Parotid gland (tissue), 1 donor: ENCODE measurements around a stretch of chr5.

DNA sequence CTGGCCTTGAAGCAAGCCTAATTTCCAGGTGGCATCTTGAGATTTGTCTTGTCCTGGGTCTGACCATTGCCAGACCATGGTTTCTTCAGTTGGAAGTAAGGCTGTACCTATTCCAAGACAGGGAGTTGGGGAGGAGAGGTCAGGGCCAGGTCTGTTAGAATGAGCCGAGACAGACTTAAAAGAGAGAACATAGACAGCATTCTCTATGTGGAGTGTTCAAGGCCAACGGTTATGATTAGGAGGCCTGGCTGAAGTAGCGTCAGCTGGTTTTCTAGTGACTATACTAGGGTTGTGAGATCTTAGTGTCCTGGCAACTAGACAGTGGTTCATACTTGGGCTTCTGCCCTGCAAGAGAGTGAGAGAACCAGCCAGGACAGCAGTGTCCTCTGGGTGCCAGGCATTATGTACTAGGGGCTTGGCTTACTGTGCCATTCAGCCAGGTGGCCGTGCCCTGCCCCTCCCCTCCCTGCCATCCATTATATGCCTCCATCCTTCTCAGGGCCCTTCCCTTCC, 56.7 kb downstream of the TRIO start:
- PRO-cap: no peak

- PRO-cap: no peak
These were observed 61.6 kb downstream of the TRIO start for GRCh38 chr5:14204473-14205404.

DNA sequence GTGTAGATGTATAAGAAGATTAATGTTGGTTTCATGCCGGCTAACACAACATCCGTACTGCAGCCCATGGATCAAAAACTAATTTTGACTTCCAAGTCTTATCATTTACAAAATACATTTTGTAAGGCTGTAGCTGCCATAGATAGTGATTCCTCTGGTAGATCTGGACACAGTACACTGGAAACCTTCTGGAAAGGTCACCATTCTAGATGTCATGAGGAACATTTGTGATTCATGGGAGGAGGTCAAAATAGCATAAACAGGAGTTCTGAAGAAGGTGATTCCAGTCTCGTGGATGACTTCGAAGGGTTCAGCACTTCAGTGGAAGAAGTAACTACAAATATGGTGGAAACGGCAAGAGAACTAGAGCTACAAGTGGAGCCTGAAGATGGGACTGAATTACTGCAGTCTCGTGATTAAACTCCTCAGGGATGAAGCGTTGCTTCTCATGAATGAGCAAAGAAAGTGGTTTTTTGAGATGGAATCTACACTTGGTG, 78.2 kb downstream of the TRIO start:
- PRO-cap: no peak

GRCh38 chr5:14296439-14296902, 153.3 kb downstream of the TRIO start:
- PRO-cap: no peak

DNA sequence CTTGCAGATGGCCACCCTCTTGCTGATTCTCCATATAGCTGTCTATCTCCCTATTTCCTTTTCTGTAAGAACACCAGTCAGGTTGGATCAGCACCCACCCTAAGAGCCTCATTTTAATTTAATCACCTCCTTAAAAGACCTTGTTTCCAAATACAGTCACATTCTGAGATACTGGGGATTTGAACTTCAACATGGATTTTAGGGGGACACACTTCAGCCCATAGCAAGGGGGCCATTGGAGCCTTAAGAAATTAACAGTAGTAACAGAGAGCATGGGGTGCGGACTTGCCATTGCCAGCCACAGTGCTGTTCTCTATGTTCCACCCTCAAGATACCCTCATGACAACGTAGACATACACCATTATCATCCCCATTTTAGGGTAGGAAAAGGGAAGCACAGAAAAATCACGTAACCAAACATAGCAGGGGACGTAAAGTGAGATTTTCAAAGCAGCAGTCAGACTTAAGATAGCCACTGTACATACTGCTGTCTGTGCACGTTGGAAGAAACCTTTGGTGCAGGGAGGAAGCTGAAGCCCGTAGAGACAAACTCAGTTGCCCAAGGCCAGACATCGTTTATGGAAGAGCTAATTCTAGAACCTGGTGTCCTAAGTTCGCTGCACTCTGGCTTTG, 149.6 kb upstream of the OTULINL start:
- PRO-cap: no peak

DNA sequence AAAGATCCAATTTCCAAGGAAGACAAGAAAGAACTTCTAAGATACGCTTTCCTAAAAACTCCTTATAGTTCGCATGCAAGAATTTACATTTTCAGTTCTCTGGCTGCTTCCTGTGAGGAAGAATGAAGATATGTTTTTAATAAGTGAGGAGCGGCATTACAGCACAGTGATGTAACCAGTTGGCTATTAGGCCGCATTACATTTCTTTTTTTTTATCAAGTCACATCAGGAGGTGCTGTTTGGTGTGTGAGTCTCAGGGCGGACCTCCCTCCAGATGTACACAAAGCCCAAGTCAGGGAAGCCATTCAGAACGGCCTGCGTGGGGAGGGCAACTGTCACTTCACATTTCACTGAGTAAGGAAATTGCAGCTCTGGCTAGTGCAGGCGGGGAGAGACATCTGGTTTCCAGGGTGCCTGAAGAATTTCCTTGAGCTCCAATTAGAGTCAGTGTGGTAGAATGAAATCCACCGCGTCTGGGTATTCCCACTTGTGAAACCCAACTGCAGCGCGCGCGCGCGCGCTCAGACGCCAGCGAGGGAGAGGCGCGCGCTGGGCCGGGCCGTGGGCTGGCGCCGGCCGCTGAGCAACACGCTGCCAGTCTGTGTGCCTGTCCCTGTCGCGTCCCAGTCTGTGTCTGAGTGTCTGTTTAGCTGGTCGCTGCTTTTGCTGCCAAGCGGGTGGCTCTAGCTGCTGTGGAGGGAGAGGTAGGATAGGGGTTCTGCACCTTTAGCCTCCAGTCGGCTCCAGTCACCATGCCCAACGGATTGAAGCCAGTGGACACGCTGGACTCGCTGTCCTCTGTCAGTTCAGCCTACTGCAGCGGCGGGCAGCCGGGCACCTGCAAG, 140.9 kb upstream of the OTULINL start:
- PRO-cap: unidirectional peak, plus-strand start at position 215 of the sequence; unidirectional peak, plus-strand start at position 308 of the sequence; unidirectional peak, plus-strand start at position 524 of the sequence

- PRO-cap: no peak
These were observed 136.9 kb upstream of the OTULINL start for GRCh38 chr5:14444533-14445348.

DNA sequence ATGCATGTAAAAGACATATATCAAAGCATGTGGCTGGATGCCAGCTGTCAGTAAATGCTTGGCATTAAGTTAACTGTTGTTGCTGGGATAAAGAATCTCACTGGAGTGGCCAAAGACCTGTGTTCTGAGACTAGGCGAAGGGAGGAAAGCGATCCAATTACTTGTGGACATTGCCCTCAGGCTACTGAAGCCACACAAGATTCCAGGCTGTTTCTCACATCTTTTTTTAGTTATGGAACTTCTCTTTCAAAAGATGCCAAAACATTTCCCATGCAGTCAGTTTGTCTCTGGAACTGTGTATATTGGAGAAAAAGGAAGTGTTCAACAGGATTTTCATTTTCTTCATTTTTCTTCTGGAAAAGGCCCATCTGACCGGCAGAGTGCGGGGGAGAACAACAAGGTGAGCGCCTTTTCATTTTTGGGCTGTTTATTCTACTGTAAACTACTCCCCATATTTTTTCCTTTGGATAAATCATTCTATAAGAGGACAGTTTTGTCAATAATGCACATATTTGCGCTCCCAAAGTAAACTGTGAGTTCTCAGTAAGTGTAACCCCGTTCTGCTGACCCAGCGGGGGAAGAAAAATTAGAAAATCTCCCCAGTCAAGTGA, 748 bp upstream of the OTULINL start:
- PRO-cap: no peak

DNA sequence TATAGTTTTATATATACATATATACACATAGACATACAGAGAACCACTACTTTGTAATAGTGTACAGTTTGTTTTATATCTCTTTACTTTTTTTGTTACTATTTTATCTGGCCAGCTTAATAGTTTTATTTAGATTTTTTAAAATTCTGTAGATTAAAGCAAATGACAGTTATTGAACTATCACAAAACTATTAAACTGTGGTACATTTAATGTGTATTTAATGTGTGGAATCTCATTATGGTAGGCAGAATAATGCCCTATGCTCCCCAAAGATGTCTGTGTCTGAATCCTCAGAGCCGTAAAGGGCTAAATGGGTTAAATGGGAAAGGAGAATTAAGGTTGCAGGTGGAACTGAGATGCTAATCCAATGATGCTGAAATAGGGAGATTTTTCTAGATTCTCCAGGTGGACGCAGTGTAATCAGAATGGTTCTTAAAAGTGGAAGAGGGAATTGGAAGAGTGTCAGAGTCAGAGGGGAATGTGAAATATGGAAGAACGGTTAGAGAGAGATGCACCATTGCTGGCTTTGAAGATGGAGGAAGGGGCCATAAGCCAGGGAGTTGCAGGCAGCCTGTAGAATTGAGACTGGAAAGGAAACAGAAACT, 29.4 kb downstream of the OTULINL start:
- PRO-cap: no peak

DNA sequence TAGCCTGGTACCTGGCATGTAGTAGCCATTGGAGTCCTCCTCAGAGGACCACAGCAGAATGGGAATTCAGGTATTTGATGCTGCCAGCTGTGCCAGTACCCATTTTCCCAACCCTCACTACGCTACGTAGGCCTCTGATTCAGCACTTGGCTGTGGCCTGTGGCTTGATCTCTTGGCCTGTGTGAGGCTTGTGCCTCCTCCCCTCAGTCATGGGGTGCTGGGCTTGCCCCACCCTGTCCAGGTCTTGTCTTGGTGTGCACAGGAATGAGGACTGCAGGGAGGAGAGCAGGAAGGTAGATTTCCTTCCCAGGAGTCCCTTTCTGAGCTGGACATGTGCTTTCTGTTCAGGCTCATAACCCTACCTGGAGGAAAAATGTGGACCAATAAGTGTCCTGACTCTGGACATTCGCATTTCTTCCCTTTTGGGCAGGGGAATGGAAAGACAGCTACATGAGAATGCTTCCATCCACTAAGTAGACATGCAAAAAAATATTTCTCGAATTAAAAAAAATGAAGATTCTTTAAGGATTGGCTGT, 11.9 kb downstream of the OTULIN start:
- PRO-cap: no peak

- PRO-cap: no peak
These were observed 17.0 kb downstream of the OTULIN start for GRCh38 chr5:14681360-14682115.

GRCh38 chr5:14869190-14869923, 2.2 kb downstream of the ANKH start:
- PRO-cap: no peak

GRCh38 chr5:15745691-15746093, 245.7 kb downstream of the FBXL7 start:
- PRO-cap: no peak

- PRO-cap: no peak
These were observed 336.1 kb downstream of the FBXL7 start for GRCh38 chr5:15835874-15836770.

DNA sequence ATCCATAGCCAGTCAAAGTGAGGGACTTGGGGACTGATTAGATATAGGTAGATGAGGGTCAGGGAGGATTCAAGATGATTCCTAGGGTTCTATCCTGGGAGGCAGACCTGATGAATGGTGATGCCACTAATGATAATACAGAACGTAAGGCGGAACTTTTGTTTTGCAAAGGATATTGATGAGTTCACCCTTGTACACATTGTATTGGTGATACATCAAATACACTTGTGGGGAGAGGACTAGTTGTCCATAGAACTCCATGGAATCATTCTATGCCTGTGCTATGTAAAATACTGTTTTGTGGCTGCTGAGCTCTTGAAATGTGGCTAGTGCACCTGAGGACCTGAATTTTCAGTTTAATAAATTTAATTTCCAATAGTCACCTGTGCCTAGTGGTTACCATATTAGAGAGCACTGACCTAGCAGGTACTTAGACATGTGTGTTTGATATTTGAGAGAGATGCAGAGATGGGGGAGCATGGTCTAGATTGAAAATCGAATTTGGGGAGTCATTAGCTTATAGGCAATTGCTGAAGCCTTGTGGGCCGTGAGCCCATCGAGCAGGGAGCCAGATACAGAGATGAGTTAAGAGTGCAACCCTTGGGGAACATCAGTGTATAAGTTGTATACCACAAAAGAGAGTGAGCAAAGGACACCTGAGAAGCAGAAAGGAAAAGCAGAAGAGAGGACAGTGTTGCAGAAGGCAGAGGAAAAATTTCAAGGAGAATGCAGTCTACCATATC, 263.5 kb downstream of the MARCHF11 start:
- PRO-cap: no peak

GRCh38 chr5:16626698-16627345, 10.0 kb upstream of the RETREG1 start:
- PRO-cap: no peak

DNA sequence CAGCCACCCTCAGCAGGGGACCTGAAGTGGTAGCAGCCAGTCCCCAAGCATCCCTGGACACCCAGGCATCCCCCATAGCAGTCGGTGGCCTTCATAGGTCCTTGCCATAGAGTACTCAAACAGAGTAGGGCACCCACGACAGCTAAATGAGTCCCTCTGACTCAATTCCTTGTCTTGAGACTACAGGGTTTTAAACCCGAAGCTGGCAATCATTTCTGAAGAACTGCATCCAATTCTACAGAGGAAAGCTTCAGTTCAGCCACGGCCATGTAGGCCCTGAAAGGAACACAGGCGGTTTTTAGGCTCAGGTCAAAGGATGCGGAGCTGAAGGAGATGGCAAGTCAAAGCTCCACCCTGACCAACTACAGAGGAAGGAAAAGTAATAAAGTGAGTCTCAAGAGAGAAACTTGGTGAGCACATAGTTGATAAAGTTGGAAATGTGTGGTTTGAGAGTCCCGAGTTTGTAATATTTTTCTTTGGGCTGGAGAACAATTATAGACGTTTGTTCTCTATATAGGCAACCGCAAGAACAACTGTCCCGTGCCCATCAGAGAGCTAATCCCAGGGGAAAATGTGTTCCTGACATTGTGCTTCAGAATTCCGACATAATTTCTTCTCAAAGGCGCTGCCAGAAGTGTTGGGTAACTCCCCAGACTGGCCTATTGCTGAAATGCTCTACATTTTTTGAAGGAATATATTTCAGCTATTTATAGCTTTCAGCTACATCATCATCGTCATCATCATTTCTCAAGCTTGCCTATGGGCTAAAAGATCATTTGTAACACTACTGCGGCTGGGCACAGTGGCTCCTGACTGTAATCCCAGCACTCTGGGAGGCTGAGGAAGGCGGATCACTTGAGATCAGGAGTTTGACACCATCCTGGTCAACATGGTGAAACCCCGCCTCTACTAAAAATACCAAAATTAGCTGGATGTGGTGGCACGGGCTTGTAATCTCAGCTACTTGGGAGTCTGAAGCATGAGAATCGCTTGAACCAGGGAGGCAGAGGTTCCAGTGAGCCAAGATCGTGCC, 49.9 kb downstream of the MYO10 start:
- PRO-cap: unidirectional peak, plus-strand start at position 784 of the sequence

GRCh38 chr5:16900960-16901815, 34.9 kb downstream of the MYO10 start:
- PRO-cap: no peak

GRCh38 chr5:16913334-16914498, 22.4 kb downstream of the MYO10 start:
- PRO-cap: no peak

DNA sequence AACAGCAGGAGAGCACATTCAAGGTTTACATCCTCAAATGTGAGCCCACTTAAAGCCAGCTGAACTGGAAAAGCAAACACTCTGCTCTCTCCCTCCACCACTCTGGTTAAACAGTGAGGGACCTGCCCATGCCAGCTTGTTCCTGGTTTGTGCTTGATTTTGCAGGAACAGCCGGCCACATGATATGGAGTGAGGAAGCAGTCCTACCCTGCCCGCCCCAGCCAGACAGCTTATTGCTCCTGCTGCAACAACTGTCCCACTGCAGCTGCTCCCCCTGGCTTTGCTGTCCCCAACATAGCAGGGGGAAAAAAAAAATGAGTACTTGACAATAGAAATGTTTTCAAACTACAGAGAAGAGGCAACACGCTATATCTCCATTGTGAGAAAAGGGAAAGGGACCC, 4.8 kb downstream of the MYO10 start:
- PRO-cap: no peak